Ascending aorta (tissue), 1 donor: ENCODE results near the gene PMPCB.

DNA sequence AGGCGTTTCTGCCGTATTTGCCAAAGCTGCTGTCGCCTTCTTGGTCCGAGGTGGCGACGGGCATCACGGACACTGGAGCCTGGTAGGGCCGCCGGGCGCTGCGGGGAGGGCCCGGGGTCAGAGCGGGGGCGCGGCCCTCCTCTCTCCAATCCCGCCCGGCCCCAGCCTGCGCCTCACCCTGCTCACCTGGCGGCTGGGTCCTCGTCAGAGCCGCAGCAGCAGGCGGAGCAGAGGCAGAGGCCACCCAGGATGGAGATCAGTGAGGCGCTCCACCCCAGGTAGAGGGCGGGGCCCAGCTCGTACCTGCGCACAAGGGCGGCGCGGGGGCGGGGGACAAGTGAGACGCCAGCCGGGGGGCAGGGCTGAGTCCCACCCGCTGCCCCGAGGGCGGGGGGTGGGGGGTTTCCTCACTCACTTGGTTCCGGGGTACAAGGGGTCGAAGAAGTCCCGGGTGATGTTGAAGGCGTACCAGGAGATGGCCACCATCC lies 5.1 kb downstream of the CLDN15 start:
- PRO-cap, result no peak

- PRO-cap, result no peak
Observed at GRCh38 chr7:101286604-101287501, 34.8 kb downstream of the IFT22 start.

GRCh38 chr7:101390720-101391706 lies 28.3 kb downstream of the COL26A1 start:
- PRO-cap, result no peak

DNA sequence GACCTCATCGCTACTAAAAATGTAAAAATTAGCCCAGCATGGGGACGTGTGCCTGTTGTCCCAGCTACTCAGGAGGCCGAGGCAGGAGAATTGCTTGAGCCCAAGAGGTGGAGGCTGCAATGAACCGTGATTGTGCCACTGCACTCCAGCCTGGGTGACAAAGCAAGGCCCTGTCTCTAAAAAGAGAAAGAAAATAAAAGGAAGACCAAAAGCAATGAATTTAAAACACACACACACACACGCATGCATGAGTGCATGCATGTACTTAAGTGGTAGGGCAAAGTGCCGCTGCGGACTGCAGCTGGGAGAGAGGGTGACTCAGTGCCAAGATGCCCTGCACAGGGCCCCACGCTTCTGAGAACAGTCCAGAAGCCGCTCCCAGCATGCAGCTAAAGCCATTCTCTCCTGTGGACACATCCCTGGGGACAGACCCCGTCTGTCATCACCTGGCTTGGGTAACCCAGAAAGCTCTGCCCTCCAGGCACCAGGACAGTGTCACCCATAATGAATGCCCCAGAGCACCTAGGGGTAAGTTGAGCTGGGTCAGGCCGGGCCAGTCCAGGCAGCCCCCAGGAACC lies 60.9 kb upstream of the MYL10 start:
- PRO-cap, result no peak

- PRO-cap, result no peak
Observed at GRCh38 chr7:101728688-101729143, 88.7 kb upstream of the CUX1 start.

DNA sequence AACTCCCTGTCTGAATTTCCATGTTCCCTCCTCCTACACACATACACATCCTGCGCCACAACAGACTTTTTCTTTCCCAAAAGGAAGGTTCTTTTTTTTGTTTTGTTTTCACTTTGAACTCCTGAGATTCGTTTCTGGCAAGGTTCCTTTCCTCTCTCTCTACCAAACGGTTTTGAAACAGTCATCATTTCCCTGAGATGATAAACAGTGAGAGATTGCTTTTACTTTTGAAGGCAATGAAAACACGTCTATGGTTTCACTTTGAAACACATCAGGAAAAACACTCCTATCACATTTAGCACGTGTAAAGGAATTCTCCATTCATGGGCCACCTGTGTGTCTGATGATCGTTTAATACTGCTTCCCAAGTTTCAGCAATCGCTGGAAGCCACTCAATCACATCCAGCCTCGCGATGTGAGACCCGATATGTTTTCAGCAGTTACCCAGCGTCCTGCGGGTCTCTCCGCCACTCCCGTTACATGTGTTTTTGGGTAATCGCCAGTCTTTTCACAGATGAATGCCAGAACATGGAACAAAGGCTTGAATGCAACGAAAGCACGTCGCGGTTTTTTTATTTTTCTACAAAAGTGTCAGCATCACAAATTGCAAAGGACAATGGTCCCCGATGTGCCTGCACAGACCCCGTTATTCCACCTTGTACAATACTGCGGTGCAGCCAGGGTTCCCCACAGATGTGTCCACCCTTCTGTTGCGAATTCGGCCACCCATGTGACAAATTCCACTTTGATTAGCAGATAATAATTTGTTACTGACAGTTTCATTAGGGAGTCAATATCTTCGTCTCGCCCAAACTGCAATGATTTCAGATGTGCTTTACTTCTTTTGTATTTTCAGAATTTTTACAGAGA lies 62.7 kb upstream of the CUX1 start:
- PRO-cap, result no peak

DNA sequence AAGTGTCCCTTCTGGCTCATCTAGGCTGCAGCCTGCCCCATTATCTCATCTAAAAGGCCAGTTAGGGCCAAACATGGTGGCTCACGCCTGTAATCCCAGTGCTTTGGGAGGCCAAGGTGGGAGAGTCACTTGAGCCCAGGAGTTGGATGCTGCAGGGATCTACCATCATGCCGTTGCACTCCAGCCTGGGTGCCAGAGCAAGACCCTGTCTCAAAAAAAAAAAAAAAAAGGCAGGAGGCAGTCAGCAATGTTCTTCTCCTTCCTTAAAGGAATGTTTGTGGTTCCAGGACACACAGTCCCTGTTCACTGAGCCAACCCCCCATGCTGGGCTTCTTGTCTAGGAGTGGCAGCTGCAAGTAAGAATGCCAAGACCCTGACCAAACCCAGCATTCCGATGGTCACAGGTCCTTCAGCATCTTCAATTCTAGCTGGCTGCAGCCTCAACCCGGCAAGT lies 38.3 kb upstream of the CUX1 start:
- PRO-cap, result unidirectional peak, plus-strand start at position 221 of the sequence

GRCh38 chr7:101813994-101814504 lies 3.4 kb upstream of the CUX1 start:
- PRO-cap, result bidirectional peak, plus-strand start at chr7:101814309, minus-strand start at chr7:101814146

GRCh38 chr7:101856302-101857399 lies 39.2 kb downstream of the CUX1 start:
- PRO-cap, result unidirectional peak, minus-strand start at chr7:101857154

DNA sequence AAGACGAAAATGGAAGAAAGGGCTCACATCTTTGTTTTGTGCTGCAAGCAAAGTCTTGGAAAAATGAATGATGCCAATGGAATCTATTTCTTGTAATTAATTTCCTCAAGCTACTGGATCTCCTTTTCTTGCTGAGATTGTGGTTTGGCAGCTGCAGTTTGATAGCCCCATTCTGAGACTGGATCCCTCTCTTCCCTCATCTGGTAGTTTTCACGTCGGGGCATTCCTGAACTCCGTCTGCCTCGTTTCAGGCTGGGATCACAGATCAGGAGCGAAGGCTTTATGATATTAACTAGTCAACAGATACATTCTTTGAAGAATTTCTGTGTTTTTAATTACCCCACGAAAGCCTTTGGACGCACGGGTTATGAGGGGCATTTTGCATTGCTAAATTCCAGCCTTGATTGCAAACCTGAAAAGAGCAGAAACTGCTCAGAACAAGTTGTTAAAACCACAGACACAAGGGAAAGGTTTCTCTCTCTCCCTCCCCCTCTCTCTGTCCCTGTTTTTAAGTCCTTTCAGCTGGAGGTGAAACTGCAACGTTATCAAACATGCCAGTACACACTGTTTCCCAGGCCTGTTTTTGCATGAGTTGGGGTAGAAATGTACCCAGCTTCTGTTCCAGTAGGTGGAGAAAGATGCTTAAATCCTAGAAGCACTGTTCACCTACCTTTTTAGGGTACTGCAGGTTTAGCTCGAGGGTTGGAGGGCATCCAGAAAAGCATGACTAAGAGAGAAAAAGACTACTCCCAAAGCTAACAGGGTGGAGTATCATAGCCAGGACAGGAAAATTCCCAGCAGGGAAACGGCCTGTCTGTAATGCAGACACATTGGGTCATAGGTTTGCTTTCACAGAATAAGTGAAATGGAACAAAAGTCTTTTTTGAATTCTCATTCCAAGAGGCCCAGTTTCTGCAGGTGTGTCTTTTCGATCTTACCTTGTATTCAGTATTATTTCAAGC lies 124.3 kb downstream of the CUX1 start:
- PRO-cap, result bidirectional peak, plus-strand start at position 800 of the sequence, minus-strand start at position 501 of the sequence

DNA sequence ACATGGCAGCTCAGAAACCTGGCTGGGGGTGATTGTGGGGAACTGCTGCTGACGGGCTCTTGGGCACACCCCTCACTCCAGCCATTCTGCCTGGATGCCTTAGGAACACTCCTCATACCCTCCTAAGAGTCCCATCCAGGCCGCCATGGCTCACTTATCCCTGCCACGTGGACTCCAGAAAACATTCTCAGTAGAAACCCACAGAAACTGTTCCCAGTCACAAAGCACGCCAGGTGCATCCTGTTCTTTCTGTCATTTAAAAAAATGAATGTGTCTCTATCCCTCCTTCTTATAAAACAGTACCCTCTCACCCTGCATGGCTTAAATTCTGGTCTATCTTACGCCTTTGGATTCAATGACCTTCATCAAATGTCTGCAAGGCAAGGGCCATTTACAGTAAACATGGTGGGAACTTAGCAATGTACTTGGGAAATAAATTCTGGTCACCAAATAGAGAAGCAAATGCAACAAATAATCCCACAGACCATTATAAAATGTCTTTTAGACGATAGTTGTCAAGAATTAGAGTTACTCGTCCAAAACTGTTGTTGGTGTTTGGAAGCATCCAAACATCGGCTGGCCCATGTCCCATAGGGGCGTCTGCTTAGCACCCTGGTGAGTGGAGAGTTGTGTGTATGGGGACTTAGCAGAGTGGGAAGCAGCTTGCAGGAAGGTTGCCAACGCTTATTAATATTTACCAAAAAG lies 177.8 kb downstream of the CUX1 start:
- PRO-cap, result no peak

- PRO-cap, result no peak
Observed at GRCh38 chr7:102363336-102364626, 7.5 kb upstream of the SPDYE6 start.

DNA sequence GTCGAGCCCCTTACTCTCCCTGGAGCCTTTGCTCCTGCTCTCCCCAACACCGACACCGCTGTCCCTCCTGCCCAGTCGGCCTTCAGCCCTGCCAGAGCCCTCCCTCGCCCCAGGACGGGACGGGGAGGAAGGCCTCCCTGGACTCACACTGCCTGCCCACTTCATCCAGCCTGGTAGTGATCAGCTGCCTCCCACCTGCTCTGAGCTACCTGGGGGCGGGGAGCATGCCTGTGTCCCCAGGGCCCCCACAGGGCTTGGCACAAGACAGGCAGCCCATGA lies 4.6 kb downstream of the RASA4 start:
- PRO-cap, result no peak

GRCh38 chr7:102988704-102989833 lies 76.3 kb downstream of the LRRC17 start:
- PRO-cap, result no peak

GRCh38 chr7:103037682-103038101 lies 37.2 kb upstream of the ARMC10 start:
- PRO-cap, result no peak

GRCh38 chr7:103150106-103150793 lies 1.4 kb upstream of the NAPEPLD start:
- PRO-cap, result no peak

DNA sequence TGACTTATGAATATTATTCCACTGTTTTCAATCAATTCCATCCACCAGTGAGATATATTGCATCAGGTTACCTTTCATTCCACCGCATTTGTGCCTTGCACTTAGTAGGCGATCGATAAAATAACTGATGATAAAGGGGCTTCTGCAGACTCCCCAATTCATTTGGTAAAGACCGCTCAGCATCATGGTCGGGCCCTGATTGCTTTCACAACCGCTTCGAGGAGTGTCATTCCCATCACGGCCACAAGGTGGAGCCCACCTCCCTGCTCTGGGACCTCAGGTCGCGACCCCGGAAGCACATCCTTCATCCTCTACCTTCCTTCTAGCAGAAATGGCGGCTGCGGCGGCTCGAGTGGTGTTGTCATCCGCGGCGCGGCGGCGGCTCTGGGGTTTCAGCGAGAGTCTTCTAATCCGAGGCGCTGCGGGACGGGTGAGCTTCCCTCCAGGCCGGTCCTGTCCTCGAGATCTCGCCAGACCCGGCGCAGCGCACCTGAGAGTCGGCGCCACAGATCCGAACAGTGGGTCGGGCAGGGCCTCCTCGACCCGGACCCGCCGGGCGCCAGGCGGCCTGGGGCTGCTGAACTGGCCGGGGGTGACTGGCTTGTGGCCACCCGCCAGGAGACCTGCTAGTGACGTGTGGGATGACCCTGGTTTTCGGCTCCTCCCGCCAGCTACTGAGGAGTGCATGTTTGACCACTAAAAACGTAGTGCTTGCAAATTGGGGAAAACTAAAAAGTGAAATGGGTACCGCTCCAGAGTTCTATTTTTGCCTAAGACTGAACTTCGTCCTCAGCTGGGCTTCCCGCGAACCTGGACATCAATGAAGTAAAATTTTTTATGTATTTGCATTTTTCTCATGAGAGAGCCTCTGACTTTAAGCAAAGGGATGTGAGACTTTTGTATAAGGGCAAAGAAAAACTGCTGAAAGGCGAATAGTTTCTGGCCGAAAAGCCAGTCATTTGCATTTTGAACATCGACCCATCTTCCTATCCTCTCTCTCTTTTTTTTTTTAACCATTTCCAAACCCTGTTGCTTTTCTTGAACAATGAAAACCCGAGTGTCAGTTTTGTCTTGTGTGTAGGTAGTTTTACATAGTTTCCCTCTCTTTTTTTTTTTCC lies at the start of gene PMPCB:
PMPCB (plus strand) TSS at position 307 of the 1,118 bp plus-strand sequence.
- PRO-cap, result no peak

GRCh38 chr7:104936319-104937184 lies 77.5 kb upstream of the KMT2E start:
- PRO-cap, result no peak

GRCh38 chr7:104978263-104978911 lies 35.6 kb upstream of the KMT2E start:
- PRO-cap, result no peak

- PRO-cap, result no peak
Observed at GRCh38 chr7:104982484-104983561, 31.2 kb upstream of the KMT2E start.